Cardiac muscle cell (in vitro differentiated cells and primary cell): ENCODE measurements around a stretch of chr11.

- RAMPAGE, long total RNA: no peak
- RRBS: no CpG with 5 or more reads among the region's 5 CpGs
These were observed 27.2 kb downstream of the ST3GAL4 start for GRCh38 chr11:126382625-126383141.

GRCh38 chr11:126384368-126384869, 28.9 kb downstream of the ST3GAL4 start:
- RAMPAGE, long total RNA: no peak
- RRBS: no CpG with 5 or more reads among the region's 6 CpGs

DNA sequence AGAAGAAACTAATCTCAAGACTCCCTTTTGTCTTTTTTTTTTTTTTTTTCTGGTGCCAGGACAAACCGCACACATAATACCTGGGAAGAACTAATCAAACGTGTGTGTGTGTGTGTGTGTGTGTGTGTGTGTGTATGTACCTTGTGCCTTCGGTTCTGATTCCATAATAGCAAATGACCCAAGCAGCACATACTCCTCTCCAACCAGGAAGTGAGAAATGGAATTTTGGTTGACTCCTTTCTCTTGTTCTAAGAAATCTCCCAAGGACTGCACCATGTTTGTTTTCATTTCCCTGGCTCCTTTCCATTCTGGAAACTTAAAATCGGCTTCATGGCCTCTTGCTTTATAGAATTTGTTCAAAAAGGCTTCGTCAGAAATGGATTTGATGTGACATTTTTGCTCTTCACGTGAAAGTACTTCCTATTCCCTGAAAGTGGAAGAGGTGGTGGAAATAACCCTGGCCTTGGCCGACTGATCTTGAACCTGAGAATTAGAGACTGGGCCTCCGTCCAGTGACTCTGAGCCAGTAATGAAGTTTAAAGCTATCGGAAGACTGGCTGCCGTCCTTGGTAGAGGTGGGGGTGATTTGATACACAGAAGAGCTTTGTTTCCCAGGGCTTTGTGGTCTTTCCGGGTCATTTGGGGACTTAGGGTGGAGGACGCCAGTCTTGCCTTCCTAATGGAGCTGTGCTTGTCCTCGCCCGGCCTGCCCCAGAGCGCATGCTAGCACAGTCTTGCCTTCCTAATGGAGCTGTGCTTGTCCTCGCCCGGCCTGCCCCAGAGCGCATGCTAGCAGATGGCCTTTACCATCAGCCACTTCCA, 65.5 kb downstream of the ST3GAL4 start:
- RAMPAGE, long total RNA: no peak
- RRBS: 38% methylated on average over 4 of the region's 18 CpGs

DNA sequence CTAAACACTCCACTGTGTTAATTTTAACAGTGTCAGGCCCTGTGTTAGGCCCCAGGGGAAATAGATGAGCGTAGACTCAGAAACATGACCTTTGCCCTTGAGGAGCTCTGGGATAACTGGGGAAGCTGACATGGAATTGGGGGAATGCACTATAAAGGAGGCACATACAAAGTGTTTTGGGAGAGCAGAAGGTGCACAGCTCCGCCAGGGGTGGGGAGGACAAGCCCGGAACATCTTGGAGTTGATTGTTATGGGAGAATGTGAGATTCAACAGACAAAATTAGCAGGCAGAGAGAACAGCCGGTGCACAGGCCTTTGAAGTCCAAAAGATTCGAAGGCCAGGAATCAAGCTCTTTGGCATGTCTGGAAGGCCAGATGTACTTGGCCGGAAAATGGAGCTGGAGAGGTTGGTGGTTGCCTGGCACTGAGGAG, 71.8 kb downstream of the ST3GAL4 start:
- RAMPAGE, long total RNA: no peak
- RRBS: 58% methylated on average over 4 of the region's 6 CpGs

DNA sequence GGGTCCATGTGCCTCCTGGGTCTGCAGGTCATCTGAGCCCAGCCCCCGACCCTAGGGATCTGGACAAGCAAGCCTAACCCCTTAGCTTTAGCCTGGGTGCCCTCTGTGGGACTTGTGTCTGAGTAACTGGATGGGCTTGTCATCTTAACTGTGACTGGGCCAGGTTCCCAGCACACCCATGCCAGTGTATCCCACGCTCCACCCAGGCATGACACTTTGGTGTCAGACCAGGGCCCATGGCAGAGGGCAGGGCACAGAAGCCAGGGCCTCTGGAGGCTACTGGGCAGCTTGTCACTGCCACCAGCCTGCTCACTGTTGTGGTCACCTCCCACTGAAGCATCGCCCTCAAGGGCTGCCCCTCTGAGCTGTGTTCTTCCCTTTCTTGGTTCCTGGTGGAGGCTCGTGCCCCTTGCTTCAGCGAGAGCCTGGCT, 80.7 kb downstream of the ST3GAL4 start:
- RAMPAGE, long total RNA: no peak
- RRBS: no CpG with 5 or more reads among the region's 5 CpGs

GRCh38 chr11:127109779-127110297, 109.3 kb upstream of the KIRREL3 start:
- RAMPAGE, long total RNA: no peak
- RRBS: no CpG with 5 or more reads among the region's 4 CpGs

GRCh38 chr11:127362828-127363395, 362.3 kb upstream of the KIRREL3 start:
- RAMPAGE, long total RNA: no peak
- RRBS: no CpG with 5 or more reads among the region's 18 CpGs

- RAMPAGE, long total RNA: no peak
- RRBS: no CpG with 5 or more reads among the region's 5 CpGs
These were observed 392.2 kb downstream of the ETS1 start for GRCh38 chr11:128195090-128195552.

DNA sequence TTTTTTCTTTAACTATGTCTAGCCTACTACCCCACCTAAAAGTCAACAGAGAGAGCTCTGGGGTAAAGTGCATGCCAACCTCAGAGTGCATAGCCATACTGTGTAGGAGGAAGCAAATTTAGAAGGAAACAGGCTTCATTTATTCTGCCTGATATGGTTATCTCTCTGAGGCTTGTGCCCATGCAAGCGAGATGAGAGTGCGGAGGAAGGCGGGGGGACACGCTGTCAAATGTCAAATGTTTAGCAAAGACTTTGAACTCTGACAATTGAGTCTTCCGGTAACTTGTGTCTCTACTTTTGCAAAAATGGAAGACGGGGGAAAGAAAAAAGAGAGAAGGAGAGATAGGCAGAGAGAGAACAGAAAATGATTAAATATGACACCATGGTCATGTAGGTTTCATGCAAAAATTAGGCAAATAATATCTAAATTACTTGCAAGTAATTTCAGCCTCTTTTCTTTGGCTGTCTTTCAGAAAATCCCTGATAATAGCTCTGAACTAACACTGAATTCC, 295.4 kb downstream of the ETS1 start:
- RAMPAGE, long total RNA: no peak
- RRBS: no CpG with 5 or more reads among the region's 6 CpGs

GRCh38 chr11:128472597-128473162, 114.7 kb downstream of the ETS1 start:
- RAMPAGE, long total RNA: no peak
- RRBS: no CpG with 5 or more reads among the region's 6 CpGs

- RAMPAGE, long total RNA: no peak
- RRBS: no CpG with 5 or more reads among the region's 3 CpGs
These were observed 87.2 kb downstream of the ETS1 start for GRCh38 chr11:128500178-128500560.

GRCh38 chr11:128506265-128506869, 81.0 kb downstream of the ETS1 start:
- RAMPAGE, long total RNA: no peak
- RRBS: no CpG with 5 or more reads among the region's 17 CpGs

DNA sequence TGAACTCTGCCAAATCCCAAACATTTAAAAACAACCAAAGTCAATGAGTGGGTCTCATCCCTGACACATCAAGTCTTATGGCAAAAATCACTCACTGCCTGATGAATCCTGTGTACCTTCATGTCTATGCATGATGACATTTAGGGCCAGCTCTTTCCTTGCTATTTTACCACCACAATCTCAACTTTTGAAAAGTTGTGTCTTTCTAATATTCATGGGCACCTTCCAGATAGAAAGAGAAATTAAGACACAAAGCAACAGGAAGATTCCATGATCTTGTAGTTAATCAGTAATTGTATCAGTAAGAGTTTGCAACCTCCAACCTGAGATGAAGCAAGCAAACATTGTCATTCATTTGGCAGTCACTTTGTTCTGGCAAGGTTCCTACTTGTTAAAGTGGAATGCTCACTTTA, 51.8 kb downstream of the ETS1 start:
- RAMPAGE, long total RNA: no peak

DNA sequence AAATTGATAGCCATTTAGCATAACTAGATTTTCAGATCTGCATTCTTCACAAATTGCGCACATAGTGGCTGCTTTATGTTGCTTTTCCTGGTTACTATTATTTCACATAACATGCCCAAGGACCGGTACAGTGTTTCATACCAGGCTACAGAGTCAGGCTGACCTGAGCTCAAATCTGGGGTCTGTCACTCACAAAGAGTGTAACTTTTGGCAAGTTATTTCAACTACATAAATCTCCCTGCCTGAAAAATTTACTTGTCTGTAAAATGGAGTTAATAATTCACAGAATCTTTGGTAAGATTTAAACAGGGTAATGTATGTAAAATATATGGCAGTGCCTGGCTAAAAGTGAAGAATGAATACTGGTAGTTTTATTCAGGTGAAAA, 49.0 kb downstream of the ETS1 start:
- RAMPAGE, long total RNA: no peak
- RRBS: no CpG with 5 or more reads among the region's 2 CpGs

DNA sequence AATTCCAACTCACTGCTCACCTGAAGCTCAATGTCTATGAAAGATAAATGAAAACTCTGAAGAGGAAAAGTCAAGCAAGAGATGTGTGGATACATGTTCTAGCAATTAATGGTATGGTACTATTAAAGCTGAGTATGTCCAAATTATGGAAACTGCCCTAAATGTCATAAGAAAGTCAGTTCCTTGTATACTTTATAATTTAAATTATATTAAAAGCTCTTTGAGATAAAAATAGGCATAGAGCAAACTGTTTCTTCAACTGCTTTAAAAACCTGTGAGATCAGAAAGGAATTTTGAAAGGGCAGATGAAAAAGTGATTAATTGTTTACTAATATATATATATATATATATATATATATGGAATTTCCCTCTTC, 43.4 kb downstream of the ETS1 start:
- RAMPAGE, long total RNA: no peak

DNA sequence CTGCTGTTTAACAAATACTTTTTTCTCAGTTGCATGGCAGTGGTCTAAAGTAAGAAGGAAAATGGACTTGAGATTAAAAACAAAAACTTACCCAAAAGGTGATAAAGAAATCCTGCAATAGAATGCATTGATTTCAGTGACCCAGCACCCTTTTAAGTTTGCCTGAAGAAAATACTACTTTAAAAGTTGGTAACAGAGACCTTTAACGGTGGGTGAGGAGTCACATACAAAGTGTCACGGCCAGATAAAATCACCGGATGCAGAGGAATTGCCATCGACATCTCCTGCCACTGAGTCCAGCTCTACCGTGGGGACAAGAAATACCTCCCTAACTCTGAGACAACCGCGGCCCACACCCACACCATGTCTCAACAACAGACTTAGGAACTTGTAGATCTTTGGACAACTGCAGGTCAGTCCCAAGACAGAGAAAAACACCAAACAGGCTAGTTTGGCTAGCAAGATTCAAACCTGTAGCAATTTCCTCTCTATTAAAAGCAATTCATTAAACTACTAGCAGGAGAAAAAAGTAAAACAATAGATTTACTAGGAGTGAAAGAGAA, 728 bp downstream of the ETS1 start:
- RAMPAGE, long total RNA: no peak
- RRBS: no CpG with 5 or more reads among the region's 7 CpGs

- RAMPAGE, long total RNA: no peak
- RRBS: no CpG with 5 or more reads among the region's 6 CpGs
These were observed 15.6 kb downstream of the FLI1 start for GRCh38 chr11:128709367-128710059.

GRCh38 chr11:128726728-128727285, 32.9 kb downstream of the FLI1 start:
- RAMPAGE, long total RNA: no peak
- RRBS: no CpG with 5 or more reads among the region's 8 CpGs

DNA sequence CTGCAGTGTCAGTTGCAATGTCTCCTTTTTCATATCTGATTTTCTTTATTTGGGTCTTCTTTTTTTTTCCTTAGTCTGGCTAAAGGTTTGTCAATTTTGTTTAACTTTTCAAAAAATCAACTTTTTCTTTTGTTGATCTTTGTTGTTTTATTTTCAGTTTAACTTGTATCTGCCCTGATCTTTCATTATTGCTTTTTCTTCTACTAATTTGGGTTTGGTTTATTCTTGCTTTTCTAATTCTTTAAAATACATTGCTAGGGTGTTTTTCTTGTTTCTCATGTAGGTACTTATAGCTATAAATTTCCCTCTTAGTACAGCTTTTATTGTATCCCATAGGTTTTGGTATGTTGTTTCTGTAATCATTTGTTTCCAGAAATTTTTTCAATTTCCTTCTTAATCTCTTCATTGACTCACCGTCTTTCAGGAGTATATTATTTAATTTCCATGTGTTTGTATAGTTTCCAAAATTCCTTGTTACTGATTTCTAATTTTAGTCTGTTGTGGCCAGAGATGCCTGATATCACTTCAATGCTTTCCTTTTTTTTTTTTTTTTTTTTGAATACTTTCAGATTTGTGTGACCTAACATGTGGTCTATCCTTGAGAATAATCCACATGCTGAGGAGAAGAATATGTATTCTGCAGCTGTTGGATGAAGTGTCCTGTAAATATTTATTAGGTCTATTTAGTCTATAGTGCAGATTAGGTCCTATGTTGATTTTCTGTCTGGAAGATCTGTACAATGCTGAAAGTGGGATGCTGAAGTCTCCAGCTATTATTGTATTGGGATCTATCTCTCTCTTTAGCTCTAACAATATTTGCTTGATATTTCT, 61.3 kb upstream of the TP53AIP1 start:
- RAMPAGE, long total RNA: no peak
- RRBS: no CpG with 5 or more reads among the region's 1 CpG

DNA sequence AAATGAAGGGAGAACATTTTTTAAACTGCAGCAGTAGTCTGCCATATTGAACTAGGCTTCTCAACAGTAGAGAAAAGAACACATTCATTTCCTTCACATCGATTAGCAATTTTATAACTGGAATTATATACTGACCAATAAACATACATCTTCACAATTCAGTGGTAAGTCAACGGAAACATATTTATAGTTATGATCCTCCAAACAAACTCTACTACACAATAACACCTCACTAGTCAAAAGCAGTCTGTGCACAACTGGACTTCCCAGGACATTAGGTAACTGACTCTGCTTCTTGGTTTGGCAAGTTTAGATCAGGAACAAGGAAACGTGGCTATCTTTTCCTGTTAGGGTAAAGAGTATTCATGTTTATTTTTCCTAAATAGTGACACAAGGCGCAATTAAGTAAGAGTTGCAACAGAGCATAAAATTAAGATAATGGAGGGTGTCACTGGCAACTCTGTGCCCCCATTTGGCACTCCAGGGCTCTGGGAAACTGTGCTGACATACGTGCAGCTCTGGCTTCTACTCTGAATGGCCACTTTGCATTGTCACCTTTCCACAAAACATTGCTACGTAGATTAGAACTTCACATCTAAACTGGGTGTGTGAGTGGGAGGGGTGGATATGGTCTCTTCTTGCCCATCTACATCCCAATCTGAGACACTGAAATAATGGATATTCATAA, 70.2 kb upstream of the TP53AIP1 start:
- RAMPAGE, long total RNA: no peak
- RRBS: no CpG with 5 or more reads among the region's 6 CpGs